ENCODE measurements around the genes BDKRB2 and GSKIP.

GRCh38 chr14:94613233-94613560, 1.0 kb downstream of the SERPINA3 start:
- PRO-cap, 2 experiments = no peak in any of the 2 experiments

GRCh38 chr14:94689467-94689921, 77.3 kb downstream of the SERPINA3 start:
- PRO-cap, 2 experiments = no peak in any of the 2 experiments

DNA sequence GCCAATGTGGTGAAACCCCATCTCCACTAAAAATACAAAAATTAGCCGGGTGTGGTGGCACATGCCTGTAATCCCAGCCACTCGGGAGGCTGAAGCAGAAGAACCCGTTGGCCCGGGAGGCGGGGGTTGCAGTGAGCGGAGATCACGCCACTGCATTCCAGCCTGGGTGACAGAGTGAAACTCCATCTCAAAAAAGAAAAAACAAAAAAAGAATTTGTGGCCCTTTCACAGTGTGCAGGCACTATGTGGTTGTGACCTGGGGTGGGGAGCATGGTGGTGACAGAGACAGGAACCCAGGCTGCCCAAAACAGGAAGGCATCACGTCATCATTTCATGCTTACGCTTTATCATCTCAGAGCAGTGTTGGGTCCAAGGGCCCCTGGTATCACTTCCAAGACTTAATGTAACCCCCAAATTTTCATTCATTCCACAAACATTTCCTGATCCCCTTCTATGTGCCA, 175.7 kb upstream of the GSC start:
- PRO-cap, 2 experiments = no peak in any of the 2 experiments

DNA sequence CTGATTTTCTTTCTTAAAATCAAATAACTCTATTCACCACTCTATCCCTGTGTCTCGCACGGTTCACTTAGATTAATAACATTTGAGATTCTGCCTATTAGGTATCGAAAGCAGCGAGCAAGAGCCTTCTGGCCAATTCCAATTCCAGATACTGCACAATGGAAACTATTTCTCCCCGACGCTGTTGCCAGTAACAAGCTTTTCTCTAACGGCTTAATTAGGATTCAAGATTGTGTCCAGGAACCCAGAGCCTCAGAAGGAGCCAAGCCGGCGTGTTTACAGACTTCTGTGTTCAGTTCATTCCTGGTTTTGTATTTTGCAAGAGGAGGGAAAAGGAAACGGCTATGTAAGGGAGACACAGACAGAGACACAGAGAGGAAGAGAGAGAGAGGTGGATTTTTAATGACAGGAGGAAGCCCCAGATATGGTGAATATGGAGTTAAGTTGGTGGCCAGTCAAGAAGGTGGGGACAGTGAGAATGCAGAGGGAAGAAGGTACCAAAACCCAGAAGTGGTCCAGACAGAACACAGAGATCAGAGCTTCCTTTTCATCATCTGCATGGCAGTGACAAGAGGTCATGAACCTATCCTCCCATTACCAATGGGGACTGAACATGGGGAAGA, 185.5 kb downstream of the DICER1 start:
- PRO-cap, 2 experiments = no peak in any of the 2 experiments

- PRO-cap, 2 experiments = no peak in any of the 2 experiments
These were observed 25.9 kb downstream of the DICER1 start for GRCh38 chr14:95131368-95131886.

GRCh38 chr14:95146384-95146906, 10.9 kb downstream of the DICER1 start:
- PRO-cap, 2 experiments = no peak in any of the 2 experiments

GRCh38 chr14:95313473-95314238, 6.1 kb downstream of the CLMN start:
- PRO-cap, 2 experiments = no peak in any of the 2 experiments

DNA sequence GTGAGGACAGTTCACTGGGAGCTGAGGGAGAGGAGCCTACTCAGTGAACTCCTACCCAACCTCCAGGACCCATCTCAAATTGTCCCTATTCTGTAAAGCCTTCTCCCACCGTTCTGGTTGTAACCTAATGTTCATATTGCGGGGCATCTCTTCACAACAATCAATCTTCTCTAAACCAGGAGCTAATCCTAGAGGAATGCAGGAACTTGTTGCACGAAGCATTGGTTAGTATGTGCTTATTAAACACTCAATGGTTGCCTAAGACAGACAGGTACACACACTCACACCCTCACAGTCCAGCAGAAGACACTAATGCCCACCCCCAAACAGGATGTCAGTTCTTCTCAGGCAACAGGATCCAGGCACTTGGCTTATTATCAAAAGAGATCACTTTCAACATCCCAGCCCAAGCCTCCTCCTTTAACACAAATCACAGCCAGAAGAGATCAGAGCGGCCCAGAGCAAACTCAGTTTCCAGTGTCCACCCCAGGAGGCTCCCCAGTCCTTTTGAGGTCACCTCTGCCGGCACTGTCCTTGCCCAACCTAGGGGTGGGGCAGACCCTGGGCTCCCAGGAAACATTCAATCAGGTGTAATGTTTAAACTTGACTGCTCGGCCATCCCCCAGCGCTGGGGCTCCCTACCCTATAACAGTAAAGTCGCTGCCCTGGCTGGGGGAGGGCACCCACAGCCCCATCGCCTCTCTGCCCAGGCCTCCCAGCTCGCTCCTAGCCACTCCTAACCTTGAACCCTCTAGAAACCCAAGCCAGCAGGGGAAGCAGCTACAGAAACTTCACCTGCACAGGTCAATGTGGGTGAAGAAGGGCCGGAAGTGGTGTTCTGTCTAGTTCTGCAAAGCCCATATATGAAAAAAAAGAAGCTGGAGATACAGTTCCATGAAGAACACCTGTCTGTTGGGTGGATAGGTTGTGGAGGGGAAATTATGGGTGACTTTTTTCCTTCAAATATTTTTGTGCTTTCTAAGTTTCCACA, 1.5 kb downstream of the CLMN start:
- PRO-cap, 2 experiments = no peak in any of the 2 experiments

GRCh38 chr14:95444343-95444684, 72.1 kb downstream of the SYNE3 start:
- PRO-cap, 2 experiments = no peak in any of the 2 experiments

- PRO-cap, 2 experiments = no peak in any of the 2 experiments
These were observed 50.5 kb downstream of the SYNE3 start for GRCh38 chr14:95465871-95466452.

GRCh38 chr14:95530439-95531369, 4.1 kb upstream of the GLRX5 start:
- PRO-cap, 2 experiments = no peak in any of the 2 experiments

- PRO-cap, 2 experiments = no peak in any of the 2 experiments
These were observed 1.4 kb upstream of the GLRX5 start for GRCh38 chr14:95533193-95534169.

GRCh38 chr14:95697767-95698329, 11.6 kb downstream of the TCL1B start:
- PRO-cap, 2 experiments = no peak in any of the 2 experiments

DNA sequence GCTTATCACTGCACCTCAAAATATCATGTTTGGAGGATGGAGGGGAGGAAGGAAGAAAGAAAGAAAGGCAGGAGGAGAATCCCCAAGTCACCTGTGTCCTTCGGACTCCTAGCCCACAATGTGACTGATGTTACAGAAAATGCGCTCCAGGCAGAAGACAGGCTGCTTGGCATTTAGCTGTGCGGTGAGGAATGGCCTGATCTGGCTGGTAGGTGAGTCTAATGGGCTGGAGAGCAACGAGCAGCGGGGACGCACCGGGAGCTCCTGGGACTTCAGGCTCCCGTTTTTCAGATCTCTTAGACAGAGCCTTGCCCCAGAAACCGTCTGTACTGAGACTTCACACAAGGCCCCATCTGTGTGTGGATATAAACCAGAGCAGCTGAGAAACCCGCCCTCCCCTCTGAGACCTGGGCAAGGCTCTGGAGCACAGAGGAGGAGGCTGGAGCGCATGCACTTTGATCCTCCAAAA, 66.4 kb downstream of the C14orf132 start:
- PRO-cap, 2 experiments = no peak in any of the 2 experiments

- PRO-cap, 2 experiments = no peak in any of the 2 experiments
These were observed 67.0 kb downstream of the C14orf132 start for GRCh38 chr14:96105962-96106769.

DNA sequence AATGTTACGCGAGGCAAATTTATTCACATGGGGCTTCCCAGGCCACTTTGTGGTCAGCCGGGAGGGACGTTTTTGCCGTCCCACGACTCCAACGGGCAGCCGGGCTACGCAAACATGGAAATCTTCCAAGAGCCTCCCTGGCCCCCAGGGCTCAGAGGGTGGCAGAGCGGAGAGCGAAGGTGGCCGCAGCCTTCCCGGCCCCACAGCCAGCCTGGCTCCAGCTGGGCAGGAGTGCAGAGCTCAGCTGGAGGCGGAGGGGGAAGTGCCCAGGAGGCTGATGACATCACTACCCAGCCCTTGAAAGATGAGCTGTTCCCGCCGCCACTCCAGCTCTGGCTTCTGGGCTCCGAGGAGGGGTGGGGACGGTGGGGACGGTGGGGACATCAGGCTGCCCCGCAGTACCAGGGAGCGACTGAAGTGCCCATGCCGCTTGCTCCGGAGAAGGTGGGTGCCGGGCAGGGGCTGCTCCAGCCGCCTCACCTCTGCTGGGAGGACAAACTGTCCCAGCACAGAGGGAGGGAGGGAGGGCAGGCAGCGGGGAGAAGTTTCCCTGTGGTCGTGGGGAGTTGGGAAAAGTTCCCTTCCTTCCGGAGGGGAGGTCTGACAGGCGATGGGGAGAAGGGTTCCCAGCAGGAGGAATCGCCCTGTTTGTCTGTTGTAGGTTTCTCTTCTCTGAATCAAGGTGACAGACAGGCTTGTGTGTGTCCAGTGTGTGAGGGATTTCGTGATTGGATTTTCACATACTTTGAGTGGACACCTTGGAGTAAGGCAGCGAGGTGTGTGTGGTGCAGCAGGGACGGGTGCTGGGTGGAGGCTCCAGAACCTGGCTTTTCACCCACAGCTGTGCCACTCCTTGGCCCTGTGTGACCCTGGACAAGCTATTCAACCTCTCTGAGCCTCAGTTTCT, at the start of gene BDKRB2:
Gene BDKRB2, plus strand, starts transcription at position 324 of the 907 bp plus-strand sequence.
- PRO-cap, 2 experiments = peak in 2 of 2 experiments; most common plus-strand start position 154 of the sequence (in 1); most common minus-strand start position 213 of the sequence (in 2)

DNA sequence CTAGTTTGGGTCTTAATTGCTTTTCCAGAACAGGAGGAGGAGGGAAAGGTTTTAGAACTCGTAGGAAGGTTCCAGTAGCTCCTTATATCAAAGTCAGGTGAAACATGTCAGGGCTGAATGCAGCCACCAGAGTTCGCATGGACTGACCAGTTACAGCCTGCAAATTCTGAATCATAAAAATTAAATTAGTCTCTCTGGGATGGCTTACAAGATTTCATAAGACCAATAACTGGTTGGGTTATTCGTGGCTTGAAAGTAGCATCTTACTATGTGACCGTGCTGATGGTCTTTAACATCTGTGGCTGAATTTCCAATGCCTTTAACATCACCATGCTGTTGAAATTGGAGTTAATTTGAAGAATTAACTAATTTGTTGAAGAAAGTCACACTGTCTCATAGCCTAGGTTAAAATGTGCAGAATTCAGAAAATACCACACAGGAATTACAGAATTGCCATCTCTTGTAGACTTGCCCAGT, 509 bp downstream of the BDKRB1 start:
- PRO-cap, 2 experiments = no peak in any of the 2 experiments

DNA sequence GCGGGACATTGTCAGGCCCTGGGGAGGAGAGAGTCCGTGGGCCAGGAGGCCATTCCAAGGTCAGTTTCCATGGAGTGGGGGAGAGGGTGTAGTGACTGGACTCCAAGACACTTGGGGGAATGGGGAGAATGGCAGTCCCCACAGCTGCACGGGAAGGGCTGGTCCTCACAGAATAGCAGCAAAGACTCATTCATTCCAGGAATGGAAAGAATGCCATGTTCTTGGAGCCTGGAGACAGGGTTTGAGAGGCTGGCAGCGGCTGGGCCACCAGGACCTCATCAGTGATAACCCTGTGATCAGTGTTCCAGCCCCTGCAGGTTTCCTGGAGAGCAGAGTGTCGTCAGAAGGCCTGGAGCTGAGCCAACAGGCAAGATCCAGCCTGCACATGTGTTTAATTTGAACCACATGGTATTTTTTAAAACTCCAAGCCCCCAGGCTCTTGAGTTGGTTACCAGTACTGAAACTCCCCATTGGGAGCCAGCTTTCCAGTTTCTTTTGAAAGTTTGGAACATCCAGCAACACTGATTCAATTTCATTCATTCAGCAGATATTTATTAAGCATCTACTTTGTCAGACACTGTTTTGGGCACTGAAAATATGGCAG, 11.3 kb downstream of the BDKRB1 start:
- PRO-cap, 2 experiments = no peak in any of the 2 experiments

DNA sequence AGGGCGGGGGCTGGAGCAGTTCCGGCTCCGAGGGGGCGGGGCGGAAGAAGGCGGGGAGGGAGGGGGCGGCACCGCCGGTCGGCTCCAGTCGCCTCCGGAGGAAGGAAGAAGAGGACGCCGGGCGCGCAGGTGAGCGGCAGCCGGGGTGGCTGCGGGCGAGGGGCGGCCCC, at the start of gene GSKIP:
Gene GSKIP, plus strand, starts transcription at position 87 of the 170 bp plus-strand sequence.
- PRO-cap, 2 experiments = peak in 2 of 2 experiments; most common plus-strand start position 87 of the sequence (in 2)

- PRO-cap, 2 experiments = peak in 1 of 2 experiments; most common plus-strand start chr14:96501781 (in 1); most common minus-strand start chr14:96501796 (in 1)
These were observed 612 bp upstream of the PAPOLA start for GRCh38 chr14:96501542-96501998.